Tongue (tissue), 2 donors: ENCODE measurements around a stretch of chr9.

DNA sequence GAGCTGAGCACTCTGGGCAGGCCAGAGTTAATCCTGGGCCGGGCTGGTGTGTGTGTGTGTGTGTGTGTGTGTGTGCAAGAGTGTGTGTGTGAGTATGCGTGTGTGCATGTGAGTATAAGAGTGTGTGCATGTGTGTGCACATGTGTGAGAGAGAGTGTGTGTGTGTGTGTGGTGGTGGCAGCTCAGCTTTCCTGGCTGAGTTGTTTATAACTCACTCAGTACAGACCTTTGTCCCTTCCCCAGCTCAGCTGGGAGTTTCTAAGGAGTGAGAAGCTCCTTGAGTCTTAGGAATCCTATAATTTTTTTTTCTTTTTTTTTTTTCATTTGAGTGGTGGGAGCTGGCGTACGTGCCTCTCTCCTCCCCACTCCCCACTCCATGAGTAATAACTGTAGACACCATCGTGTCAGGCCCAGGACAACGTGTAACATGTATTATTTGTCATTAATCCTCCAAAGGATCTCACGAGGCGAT lies 5.9 kb upstream of the IER5L start:
- RAMPAGE, long total RNA: no peak

DNA sequence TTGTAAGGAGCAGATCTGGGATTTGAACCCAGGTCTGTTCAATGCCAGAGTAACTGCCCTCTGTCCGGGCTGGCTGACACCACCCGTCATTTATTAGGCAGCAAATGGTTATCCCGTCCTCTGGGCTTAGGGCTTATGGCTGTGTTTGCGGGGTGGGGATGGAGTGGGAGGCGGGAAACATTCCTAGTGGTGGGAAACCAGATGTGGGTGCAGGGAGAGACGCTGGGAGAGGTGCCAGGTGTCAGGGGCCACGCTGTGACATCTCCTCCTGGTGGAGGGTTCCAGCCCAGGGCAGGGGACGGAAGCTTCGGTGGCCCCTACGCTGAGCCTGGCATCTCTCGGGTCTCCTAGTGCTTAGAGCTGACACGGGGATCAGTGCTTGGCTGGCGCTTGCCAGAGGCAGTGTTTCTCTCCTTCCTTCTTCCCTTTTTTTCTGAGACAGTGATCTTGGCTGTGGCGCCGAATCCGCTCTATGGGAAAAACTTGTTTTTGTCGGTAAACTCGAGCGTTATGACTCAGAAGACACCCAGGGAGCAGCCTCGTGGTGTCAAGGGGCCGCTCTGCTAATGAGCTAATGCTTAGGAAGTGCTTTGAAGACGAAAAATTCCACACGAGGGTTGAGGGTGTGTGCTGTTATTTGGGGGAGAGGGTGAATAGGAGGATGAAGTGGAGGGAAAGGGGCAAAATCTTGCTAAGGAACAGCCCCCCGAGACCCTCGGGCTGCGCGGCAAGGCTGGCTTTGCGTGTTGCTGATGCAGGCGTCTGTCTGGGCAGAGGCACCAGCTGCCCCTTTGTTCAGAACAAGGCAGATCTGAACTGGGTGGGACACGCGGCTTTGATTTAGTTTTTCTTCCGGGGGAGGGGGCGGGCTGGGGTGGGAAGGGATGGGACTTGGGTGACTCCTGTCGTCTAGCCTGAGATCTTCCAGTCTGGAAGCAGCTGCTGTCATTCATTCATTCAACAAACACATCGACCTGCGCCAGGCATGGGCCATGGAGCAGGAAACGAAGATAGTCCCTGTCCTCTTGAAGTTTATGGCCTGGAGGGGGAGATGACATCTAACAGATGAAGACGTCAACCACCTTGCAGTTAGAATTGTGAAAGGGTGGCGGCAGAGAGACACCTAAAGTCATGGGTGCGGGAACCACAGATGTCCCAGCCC lies 20.5 kb upstream of the IER5L start:
- RAMPAGE, long total RNA: no peak

DNA sequence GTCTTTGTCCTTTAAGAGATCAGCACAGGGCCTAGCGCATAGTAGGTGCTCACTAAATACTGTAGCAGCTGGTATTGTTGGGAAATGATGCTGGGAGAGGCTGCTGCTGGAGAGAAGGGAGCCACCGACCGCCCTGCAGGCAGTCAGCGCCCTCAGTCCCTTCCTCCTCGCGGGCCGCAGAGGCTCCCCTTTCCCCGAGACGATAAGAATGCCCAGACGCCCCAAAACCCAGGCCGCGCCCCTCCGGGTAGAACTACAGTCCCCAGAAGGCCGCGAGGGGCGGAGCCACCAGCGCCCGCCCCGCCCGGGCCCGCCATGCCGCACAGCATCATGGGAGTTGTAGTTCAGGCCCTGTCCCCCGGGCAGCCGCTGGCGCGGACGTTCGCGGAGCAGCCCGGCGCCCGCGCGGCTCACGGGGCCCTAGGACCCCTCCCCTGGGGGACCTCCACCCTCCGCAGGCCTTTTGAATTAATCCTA lies 24.6 kb upstream of the IER5L start:
- RAMPAGE, long total RNA: no peak

- RAMPAGE, long total RNA: no peak
Observed at GRCh38 chr9:129208150-129208996, 30.3 kb upstream of the IER5L start.

DNA sequence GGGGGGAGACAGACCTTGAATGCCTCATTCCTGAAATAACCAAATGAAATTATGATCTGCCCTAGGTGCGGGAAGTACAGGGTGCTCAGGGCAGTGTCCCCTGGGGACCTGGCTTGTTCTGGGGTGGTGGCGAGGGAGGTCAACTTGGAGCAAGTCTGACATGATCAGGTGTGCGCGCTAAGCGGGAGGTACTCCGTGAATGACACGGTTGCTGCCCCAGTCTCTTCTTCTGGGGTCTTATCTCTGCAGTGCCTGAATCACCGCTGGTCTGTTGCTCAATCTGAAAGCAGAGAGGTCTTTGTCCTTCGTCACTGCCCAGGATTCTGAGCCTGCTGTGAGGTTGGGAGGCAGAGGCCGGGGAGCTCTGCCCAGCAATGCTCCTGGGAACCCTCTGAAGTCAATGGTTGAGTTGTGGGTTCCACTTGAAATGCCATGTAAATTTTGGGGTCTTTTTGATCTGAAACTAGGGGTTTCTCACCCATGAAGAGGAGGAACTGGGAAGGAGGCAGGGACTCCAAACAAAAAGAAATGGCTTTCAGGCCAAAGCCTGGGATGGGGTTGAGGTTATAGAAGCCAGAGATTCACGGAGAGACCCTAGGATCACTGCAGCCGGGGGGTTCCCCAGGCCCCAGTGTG lies 51.6 kb upstream of the IER5L start:
- RAMPAGE, long total RNA: no peak

DNA sequence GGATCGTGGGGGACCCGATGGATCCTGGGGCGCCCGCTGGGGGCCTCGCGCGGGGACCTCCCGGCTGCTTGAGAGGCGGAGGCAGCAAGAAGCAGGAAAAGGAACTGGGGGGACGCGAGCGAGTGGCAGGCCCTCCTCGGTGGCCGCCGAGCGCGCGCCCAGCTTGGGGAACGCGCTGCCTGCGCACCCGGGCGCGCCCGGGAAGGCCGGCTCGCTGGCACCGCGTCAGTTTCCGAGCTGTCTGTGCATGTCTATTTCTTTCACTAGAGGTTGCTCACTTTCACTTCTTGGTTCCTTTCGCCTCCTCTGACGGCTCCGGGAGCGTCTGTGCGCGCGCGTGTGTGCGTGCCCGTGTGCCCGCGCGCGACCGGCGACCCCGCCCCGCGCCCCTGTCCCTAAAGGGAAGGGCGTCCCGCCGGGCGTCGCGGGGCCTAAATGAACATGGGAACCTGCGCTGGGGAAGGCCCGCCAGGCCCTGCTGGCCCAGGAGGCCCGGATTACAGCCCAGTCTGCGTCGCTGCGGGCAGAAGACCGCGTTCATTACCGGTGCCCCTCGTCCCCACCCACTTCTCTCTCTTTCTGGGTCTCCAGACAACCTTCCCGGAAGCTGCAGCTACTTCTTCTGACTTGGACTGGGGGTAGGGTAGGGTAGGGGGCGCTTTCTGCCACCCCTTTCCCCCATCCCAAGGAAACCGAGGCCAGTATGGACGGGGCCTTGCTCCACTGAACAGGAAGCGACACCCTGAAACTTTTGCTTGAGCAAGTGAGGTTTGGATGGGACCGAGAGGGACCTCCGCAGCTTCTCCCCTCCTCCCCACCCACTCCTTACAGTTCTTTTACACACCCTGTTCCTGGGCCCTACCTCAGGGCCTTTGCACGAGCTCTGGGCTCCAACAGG lies 205.7 kb upstream of the IER5L start:
- RAMPAGE, long total RNA: no peak

DNA sequence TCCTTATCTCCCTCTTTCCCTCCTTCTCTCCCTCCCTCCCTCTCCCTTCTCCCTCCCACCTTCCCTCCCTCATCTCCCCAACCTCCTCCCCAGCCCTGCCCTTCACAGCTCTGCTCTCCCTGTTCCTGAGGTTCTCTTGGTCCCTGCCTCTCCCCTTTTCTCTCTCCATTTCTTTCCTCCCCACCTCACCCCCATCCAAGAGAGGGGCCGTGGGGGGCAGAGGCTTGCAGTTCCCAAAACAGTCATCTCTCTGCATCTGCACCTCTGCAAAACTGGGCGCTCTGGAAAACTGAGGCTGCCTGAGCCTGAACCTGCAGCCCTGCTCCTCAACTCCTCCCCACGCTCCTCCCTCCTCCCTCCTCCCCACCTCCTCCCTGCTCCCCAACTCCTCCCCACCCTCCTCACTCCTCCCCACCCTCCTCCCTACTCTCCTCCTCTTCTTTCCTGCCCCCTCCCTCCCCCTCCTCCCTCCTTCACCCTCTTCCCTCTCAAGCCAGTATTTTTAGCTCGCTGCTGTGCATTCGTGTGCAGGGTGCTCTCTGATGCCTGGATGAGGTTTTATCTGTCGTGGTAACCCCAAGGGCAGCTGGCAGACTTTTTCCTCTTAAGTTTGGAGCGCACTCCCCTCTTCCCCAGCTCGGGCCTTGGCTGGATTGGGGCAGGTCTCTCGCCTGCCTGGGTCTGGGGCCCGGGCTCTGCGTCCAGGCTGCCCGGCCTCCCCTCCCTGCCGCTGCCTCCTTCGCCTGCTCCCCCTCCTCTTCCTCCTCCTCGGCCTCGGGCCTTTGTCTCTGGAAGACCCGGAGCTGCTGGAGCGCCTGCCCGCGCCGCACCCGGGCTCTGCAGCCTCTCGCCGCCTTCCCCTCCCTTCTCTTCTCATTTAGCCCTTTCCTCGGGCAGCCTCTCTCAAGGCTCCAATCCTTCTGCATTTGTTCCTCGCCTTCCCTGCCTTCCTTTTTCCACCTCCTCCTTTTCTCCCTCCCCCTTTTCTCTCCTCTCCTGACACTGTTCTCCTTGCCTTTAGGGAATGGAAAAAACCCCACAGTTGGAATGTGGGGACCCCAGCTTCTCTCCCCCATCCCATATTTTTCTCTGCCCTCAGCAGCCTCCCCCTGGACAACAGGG lies 218.8 kb downstream of the C9orf50 start:
- RAMPAGE, long total RNA: no peak

GRCh38 chr9:129413871-129414076 lies 207.1 kb downstream of the C9orf50 start:
- RAMPAGE, long total RNA: no peak

DNA sequence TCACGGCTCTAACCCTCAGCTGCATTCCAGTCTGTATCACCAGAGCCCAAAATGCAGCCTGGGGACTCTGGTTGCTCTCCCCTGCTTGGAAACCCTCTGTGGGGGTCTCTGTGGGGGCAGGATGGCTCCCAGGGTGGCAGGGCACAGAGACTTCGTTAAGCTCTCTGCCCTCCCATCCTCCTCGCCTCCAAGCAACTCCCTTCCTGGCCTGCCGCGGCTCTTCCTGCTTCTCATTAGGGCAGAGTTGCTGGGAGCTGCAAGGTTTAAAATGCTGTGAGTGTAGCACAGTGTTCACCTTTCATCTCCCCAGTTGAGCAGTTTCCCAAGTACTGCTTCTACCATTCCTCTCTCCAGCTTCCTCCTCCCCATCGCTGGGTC lies 188.6 kb downstream of the C9orf50 start:
- RAMPAGE, long total RNA: no peak

GRCh38 chr9:129469244-129469949 lies 151.5 kb downstream of the C9orf50 start:
- RAMPAGE, long total RNA: no peak

GRCh38 chr9:129490560-129490963 lies 130.3 kb downstream of the C9orf50 start:
- RAMPAGE, long total RNA: no peak

GRCh38 chr9:129504806-129505832 lies 115.8 kb downstream of the C9orf50 start:
- RAMPAGE, long total RNA: no peak

DNA sequence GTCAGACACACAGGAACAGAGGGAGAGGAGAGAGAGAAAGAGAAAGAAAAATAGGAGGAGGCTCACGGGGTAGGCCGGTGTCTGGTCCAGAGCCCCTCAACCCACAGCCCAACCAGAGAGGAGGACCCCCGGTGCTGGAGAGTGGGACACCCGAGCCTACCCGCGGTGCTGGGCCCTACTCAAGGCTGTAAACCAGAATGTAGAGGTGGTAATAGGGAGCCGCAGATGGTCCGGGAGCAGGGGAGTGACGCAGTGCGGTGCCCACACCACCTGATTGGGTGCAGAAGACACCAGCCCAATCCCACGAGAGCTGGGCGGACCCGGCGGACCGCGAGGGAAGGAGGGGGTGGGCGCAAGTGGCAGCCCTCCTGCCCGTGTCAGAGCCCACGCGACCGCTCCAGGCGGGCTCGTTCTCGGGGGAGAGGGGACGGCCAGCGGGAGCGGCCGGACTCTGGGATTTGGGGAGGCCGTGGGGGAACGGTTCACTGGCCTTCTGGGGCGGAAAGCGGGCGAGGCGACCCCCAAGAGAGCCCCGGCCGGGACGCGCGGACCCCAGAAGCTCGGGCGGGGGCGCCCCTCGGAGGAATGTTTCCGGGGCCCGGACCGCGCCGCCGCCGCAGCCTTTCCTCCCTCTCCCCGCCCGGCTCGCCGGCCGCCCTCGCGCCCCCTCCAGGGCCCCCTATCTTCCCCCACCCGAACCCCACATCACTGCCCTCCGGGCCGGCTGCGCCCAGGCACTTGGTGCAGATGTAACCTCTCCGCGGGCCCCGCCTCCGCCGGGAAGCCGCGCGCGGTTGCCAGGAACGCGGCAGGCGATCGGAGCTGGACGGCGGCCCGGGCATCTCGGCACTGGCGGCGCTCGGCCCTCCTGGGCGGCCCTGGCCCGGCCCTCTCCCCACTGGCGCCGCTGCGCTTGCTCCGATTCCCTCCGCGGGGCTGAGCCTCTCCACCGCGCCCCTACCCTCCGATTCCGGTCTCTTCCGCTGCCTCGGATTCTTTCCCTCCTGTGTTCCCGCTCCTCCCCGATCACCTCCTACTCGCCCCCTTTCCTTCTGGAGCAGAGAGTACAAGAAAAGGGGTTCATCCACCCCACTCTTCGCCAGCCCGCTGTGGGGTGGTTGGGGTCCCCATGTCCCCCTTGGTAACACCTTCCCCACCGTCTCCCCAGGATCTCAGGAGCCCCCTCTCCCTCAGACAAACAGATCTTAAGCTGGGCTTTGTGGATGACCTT lies 70.9 kb downstream of the C9orf50 start:
- RAMPAGE, long total RNA: no peak

DNA sequence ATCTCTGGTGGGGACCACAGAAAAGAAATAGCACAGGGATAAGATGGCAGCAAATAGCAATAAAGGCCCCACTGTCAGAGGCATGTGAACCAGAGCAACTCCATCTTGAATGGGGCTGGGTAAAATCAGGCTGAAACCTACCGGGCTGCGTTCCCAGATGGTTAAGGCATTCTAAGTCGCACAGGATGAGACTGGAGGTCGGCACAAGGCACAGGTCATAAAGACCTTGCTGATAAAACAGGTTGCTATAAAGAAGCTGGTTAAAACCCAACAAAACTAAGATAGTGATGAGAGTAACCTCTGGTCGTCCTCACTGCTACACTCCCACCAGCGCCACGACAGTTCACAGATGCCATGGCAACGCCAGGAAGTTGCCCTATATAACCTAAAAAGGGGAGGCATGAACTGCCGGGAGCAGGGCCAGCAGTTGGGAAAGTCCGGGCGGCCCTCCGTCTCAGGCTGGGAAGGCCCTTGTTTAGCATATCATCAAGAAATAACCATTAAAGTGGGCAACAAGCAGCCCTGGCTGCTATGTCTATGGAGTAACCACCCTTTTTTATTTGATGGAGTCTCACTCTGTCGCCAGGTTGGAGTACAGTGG lies 65.2 kb downstream of the C9orf50 start:
- RAMPAGE, long total RNA: no peak

DNA sequence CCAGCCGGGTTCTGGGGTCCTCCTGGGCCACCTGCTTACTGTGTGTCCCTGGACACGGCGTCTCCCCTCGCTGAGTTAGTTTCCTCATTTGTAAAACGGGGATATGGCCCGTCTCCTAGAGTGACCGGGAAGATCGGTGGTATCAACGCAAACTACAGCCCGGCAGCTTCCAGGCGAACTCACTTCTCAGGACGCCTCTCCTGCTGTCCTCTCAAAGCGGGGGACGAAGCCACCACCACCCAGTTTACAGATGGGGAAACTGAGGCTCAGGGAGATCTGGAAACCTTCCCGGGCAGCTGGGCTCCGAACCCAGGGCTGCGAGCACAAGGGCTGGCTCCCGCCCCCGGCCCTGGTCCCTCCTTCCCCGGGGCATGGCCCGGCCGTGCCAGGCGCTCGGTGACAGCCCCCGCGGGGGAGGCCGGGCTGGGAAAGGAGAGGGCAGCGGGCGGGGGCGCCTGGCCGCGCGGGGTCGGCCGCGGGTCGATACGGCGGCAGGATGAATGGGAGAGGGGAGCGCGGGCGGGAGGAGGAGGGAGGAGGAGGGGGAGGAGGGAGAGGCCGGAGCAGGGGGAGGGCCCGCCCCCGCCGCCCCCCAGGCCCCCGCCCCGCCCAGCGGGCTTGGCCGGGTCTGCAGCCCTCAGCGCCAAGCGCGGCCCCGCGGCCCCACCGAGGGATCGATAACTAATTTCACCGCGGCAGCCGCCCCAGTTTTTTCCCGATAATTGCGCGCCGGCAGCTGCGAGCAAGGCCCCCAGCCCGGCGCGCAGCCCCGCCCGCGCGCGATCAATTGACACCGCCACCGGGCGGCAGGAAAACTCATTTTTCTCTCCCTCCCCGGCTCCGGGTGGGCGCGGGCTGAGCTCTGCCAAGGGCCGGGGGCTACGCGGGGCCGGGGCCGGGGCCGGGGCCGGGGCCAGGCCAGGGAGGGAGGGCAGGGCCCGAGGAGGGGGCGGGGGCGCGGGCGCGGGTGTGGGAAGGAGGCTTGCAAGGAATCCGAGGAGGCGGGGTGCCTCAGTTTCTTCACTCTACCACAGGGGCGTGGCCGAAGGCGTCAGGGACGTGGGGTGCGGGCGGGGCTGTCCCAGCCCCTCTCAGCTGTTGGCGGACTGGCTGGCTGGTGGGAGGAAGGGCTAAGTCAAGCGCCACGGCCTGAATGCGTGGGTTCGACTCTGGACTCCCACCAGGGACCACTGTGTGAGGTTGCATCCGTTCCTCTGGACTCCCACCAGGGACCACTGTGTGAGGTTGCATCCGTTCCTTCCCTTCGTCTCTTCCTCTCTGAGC lies 52.1 kb downstream of the C9orf50 start:
- RAMPAGE, long total RNA: no peak

- RAMPAGE, long total RNA: no peak
Observed at GRCh38 chr9:129570382-129571098, 50.4 kb downstream of the C9orf50 start.

GRCh38 chr9:129603741-129604469 lies 17.0 kb downstream of the C9orf50 start:
- RAMPAGE, long total RNA: no peak

- RAMPAGE, long total RNA: no peak
Observed at GRCh38 chr9:129630569-129631328, 4.8 kb downstream of the NTMT1 start.

DNA sequence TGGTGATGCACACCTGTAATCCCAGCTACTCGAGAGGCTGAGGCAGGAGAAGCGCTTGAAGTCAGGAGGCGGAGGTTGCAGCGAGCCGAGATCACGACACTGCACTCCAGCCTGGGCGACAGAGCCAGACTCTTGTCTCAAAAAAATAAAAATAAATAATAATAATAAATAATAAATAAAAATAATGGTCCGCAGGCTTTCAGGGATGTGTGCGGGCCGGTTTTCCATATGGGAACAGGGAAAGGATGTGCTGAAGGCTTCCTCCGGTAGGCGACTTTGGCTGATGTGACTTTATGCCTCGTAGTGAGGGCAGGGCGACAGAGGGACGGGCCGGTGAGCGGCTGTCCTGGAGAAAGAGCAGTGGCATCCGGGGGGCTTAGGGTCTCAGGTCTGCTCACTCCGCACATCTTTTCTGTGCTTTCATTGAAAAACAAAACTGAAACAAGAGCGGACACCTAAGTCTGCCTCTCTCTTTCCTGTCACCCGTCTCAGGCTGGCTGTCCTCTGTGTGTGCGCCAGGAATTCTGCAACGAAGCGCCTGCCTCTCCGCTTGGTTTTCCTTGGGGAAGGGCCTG lies 818 bp upstream of the PRRX2 start:
- RAMPAGE, long total RNA: no peak

DNA sequence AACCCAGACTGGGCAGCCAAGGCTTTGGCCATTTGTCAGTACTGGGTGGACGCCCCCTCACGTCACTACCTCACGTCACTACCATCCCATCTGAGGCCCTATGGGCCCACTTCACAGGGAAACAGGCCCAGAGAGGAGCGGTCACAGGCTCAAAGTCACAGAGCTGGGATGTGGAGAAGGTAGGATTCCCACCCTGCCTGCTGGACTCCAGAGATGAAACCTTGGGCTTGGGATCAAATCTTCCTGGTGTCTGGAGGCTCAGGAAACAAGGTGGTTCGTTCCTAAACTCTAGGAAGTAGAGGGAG lies 33.1 kb downstream of the PRRX2 start:
- RAMPAGE, long total RNA: no peak